Breast epithelium (tissue), 2 donors: ENCODE measurements around the gene NEMP1.

DNA sequence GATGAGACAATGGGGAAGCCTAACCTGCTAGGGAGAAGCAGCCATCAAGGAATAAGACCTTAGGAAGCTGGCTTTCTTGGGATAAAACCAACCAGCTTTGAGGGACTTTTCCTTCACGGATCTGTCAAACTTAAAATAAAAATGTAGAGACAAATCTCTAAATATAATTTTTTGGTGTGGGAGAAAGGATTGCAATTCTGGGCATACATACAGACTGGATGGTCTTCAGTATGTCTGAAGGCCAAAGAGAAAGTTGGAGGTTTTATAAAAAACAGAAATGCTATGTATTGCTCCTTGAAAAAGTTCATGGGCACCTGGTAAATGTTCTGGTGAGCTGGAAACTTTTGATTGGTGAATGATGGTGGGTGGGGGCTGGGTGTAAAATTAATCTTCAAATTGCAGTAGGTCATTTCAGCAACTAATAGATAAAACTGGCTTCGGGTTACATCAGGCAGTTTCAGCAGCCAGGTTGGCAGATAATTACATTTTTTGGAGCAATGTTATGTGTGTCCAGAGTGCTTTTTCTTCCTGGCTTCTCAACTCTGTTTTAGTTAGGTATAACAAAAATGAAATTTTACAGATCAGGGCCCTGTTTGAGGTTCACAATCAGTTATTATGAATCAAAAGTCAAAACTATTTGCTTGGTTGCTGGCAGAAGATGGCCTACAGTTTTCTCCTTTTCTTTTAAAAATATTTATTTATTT, 35.3 kb downstream of the SDR9C7 start:
- PRO-cap, result no peak
- RAMPAGE, long total RNA, 2 experiments, result no peak in any of the 2 experiments

- PRO-cap, result no peak
- RAMPAGE, long total RNA, 2 experiments, result no peak in any of the 2 experiments
Observed at GRCh38 chr12:57050840-57051628, 1.1 kb upstream of the MYO1A start.

DNA sequence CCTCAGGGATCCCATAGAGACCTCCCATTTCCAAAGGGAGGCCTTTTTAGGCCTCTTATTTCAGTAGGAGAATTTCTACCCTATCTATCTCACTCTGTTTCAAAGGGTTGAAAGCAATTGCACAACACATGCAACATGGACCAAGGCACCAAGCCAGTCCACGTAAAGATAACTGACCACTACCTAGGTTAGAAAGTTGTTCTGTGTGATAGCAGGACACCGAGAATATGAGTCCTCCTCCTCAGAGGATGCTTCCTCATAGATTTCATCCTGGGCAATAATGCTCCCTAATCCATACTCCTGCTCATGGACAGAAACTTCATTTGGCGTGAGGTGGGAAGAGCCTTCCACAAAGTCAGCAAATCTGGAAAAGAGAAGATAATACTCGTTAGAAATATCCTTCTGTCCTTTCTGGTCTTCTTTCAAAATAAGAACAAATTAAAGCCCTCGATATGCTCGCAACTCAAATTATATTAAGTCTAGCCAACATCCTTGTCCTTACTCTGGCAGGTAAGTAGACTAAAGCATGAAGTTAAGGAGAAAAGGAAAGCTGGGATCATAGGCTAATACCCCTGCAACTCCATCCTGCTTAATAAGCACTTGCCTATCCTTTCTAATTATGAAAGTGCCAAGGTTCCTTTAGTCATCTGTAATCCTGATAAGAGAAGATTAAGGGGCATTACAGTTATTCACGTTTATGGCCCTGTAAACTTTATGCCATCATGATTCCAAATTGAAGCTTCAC, 9.9 kb upstream of the MYO1A start:
- PRO-cap, result no peak
- RAMPAGE, long total RNA, 2 experiments, result no peak in any of the 2 experiments

DNA sequence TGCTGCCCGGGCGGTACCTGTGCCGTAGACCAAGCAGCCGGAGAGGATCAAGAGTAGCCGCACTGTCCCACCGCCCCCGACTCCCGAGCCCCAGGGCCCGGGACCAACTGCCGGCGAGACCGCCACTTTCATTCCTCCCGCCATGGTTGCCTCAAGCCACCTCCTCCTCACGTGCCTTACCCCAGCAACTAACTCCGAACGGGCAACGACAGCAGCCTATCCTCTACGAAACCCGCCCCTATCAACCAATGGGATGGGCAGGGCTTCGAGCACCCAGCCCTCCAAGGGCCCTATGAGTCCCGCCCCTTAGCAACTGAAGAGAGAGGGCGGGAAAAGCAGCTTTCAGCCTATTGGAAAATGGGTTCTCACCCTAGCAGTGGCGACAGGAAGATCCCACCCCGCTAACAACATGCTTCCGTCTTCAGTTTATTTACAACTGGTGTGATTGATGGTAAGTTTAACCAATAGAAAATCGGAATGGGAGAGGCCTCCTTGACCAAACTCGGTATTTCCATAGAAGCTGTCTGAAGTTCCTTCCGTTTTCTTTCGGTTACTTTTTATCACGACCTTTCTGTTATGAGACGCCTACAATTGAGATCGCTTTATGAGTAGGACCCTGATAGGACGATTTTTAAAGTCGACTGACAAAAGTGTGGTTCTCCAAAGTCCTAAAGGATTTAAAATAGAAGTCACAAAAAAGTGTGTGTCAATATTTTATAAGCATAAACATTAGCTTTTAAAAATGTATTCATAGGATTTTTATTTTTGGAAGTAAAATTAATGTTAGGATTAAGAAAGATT, at the start of gene NEMP1:
NEMP1 (minus strand) TSS at position 190 of the 801 bp plus-strand sequence.
- PRO-cap, result unidirectional peak, minus-strand start at position 163 of the sequence; unidirectional peak, plus-strand start at position 516 of the sequence
- RAMPAGE, long total RNA, 2 experiments, result start-site peak on the minus strand in 1 of 2 experiments, centred at position 159 of the sequence, 58 reads per replicate

DNA sequence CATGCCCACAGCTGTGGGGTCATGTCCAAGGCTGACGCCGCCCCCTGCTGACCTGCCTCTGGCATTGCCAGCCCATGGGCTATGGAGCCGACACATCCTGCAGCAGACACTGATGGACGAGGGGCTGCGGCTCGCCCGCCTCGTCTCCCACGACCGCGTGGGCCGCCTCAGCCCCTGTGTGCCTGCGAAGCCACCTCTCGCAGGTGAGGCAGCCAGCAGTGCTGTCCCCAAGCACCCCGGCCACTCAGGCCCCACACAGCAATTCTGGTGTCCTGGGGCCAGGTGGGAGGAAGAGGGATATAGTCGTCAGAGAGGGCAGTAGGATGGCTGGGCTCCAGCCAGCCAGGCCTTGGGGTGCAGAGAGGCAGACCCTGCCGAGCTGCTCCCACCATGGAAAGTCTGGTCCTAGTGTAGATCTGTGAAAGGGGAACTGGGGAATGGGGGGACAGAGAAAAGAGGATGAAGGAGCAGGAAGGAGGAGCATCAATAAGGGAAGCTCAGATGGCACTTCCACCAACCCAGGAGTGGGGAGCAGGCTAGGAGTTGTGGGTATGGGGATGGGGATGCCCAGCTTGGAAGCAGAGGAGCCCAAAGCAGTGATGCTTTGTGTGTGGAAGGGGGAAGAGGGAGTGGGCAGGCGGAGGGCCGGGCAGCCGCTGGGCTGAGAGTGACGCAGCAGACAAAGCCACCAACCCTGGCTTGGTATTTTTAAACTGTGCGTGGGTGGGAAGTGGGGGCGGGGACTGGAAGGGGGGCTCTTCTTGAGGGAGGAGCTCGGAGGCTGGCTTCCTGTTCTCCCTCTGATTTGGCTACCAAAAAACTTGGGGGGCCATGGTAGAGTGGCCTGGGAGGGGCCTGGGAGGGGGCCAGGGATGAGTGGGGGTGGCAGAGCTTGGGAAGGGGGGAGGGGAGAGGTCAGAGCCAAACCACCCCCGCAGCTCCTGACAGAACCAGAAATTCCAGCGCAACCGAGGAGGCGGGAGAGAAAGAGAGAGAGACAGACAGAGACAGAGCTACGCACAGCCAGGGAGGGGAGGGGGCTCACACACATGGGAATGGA, 4.8 kb downstream of the NAB2 start:
- PRO-cap, result no peak
- RAMPAGE, long total RNA, 2 experiments, result no peak in any of the 2 experiments

GRCh38 chr12:57133322-57133749, 5.1 kb downstream of the LRP1 start:
- PRO-cap, result no peak
- RAMPAGE, long total RNA, 2 experiments, result no peak in any of the 2 experiments

GRCh38 chr12:57149206-57149924, 21.1 kb downstream of the LRP1 start:
- PRO-cap, result no peak
- RAMPAGE, long total RNA, 2 experiments, result no peak in any of the 2 experiments

DNA sequence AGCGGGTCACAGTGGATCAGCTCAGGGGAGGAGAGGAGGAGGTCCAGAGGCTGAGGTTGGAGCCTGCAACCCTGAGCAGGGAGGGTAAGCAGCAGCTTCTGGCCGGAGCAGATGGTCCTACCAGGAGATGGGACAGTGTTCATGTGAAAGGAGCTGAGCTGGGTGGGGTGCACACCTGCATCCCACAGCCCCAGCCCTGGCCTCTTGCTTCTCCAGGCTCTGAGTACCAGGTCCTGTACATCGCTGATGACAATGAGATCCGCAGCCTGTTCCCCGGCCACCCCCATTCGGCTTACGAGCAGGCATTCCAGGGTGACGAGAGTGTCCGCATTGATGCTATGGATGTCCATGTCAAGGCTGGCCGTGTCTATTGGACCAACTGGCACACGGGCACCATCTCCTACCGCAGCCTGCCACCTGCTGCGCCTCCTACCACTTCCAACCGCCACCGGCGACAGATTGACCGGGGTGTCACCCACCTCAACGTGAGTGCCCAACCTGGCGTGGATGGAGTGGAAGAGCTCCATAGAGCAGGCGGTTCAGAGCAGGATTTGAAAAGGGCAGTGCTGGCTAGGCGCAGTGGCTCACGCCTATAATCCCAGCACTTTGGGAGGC, 10.2 kb upstream of the NXPH4 start:
- PRO-cap, result no peak
- RAMPAGE, long total RNA, 2 experiments, result no peak in any of the 2 experiments

DNA sequence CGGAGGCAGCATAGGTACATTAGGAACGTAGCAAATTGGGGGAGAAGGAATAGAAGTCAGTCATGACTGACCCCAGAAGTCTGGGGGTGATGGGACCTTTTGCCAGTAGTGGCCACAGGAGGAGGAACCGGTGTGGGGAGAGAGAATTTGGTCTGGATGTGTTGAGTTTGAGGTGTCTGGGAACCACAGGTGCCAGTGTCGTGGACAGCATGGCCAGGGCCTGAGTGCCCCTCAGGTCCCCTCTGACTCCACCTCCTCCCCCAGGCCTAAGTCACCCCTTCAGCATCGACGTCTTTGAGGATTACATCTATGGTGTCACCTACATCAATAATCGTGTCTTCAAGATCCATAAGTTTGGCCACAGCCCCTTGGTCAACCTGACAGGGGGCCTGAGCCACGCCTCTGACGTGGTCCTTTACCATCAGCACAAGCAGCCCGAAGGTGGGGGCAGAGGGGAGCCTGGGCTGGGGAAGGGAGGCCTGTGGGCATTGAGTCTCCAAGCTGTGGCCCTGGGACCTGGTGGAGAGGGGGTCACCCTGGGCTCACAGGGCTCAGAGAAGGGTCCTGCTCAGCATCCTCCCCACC, 7.1 kb upstream of the NXPH4 start:
- PRO-cap, result no peak
- RAMPAGE, long total RNA, 2 experiments, result no peak in any of the 2 experiments

- PRO-cap, result no peak
- RAMPAGE, long total RNA, 2 experiments, result no peak in any of the 2 experiments
Observed at GRCh38 chr12:57242017-57242991, 5.4 kb upstream of the NDUFA4L2 start.

GRCh38 chr12:57254563-57255402, 3.8 kb upstream of the STAC3 start:
- PRO-cap, result no peak
- RAMPAGE, long total RNA, 2 experiments, result no peak in any of the 2 experiments

GRCh38 chr12:57367502-57368154, 63.2 kb downstream of the R3HDM2 start:
- PRO-cap, result no peak
- RAMPAGE, long total RNA, 2 experiments, result no peak in any of the 2 experiments

GRCh38 chr12:57377058-57377540, 53.7 kb downstream of the R3HDM2 start:
- PRO-cap, result no peak
- RAMPAGE, long total RNA, 2 experiments, result no peak in any of the 2 experiments

GRCh38 chr12:57435232-57435656, 660 bp downstream of the INHBC start:
- PRO-cap, result no peak
- RAMPAGE, long total RNA, 2 experiments, result no peak in any of the 2 experiments

GRCh38 chr12:57456497-57457015, 1.4 kb downstream of the INHBE start:
- PRO-cap, result no peak
- RAMPAGE, long total RNA, 2 experiments, result no peak in any of the 2 experiments

DNA sequence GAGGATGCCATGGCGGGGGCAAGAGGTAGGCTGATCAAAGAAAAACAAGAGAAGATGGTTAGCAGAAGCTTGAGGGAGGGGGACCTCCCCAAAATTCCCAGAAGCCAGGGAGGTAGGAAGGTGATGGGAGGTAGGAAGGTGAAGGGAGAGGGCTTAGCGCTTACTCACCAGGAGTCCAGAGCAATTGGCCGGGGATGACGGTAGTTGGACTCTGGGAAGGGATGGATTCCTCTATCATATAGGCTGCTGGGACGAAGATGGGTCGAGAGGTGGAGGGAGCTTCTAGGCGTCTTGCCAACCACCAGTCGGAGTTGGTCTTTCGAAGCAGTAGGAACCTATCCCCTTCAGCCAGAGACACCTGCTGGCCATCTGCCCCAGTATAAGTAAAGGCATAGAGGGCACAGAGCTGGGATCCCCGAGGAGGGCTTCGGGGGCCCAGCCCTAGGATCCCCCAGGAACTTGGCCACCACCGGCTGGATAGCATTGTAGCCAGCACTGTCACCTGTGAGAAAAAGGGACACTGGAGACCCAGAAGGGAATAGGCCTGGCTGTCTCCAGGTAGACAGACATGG, 657 bp downstream of the ARHGAP9 start:
- PRO-cap, result no peak
- RAMPAGE, long total RNA, 2 experiments, result no peak in any of the 2 experiments

- PRO-cap, result no peak
- RAMPAGE, long total RNA, 2 experiments, result no peak in any of the 2 experiments
Observed at GRCh38 chr12:57516211-57516745, 4.0 kb downstream of the DDIT3 start.

GRCh38 chr12:57521482-57521923, 1.1 kb upstream of the MBD6 start:
- PRO-cap, result no peak
- RAMPAGE, long total RNA, 2 experiments, result no peak in any of the 2 experiments

GRCh38 chr12:57523462-57523847, 831 bp downstream of the MBD6 start:
- PRO-cap, result no peak
- RAMPAGE, long total RNA, 2 experiments, result no peak in any of the 2 experiments

DNA sequence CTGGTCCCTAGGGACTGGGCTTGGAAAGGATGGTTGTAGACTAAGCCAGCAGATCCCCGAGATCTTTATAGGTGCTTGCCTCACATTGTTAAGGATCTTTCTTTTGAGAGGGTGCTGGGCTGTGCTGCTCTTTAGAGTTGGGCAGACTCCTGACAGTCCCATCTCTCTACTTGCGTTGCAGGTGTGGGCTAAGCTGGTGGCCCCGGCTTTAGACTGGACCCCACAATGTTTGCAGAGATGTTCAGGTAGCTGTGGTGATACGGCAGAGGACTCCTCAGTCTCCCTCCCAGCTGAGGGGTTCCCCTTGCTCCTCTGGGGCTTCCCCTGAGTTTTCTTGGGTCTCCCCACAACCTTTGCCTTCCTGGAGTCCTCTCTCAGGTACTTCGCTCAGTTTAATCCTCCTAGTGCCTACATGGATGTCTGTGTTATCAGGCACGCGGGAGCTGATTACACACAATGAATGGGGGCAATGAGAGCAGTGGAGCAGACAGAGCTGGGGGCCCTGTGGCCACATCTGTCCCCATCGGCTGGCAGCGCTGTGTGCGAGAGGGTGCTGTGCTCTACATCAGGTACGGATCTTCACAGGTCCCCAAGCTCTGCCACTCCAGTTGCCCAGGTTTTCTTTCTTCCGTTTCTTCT, 1.3 kb downstream of the MBD6 start:
- PRO-cap, result no peak
- RAMPAGE, long total RNA, 2 experiments, result no peak in any of the 2 experiments